Cardiac ventricle fibroblast (primary cell): ENCODE data around the genes LONRF3 and C1GALT1C1.

DNA sequence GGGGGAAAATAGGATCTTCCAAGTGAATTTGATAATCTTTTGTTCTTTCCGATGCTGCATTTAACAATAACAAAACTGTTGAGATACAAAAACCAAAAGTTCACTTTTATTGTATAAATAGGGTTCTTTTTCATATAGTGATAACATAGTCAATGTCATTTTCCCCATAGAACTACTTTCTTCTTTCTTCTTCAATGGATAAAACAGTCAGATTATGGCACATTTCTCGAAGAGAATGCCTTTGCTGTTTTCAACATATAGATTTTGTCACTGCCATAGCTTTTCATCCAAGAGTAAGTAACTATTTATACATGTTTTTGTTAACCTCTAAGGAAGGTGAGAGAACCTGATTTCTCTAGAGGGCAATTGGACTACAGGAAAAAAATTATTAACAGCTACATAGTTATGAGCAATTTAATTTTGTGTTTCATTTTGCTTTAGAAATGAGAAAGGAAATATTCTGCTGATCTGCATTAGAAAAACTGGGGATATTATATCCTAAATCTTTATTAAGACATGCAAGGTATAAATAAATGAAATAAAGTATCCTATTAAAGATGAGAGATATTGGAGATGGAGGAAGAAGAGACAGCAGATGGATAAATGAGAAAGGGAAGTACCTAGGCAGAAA lies 59.0 kb upstream of the DOCK11 start:
- RAMPAGE, long total RNA, result no peak

DNA sequence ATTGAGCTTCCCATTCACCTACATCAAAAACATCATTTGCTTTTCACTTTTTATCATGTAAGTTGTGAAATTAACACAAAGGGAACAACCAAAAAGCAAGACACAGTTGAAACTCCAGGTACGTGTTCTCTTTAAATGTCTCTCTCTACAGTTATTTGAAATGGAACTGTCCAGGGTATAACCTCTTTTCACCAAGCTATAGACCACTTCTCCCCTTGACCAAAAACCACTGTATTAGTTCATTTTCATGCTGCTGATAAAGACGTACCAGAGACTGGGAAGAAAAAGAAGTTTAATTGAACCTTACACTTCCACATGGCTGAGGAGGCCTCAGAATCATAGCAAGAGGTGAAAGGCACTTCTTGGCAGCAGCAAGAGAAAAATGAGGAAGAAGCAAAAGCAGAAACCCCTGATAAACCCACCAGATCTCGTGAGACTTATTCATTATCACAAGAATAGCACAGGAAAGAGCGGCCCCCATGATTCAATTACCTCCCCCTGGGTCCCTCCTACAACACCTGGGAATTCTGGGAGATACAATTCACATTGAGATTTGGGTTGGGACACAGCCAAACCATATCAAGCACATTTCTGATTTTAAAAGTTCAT lies 97.7 kb downstream of the DOCK11 start:
- RAMPAGE, long total RNA, result no peak

- RAMPAGE, long total RNA, result no peak
Measured at GRCh38 chrX:118634246-118634894, 93.0 kb upstream of the IL13RA1 start.

DNA sequence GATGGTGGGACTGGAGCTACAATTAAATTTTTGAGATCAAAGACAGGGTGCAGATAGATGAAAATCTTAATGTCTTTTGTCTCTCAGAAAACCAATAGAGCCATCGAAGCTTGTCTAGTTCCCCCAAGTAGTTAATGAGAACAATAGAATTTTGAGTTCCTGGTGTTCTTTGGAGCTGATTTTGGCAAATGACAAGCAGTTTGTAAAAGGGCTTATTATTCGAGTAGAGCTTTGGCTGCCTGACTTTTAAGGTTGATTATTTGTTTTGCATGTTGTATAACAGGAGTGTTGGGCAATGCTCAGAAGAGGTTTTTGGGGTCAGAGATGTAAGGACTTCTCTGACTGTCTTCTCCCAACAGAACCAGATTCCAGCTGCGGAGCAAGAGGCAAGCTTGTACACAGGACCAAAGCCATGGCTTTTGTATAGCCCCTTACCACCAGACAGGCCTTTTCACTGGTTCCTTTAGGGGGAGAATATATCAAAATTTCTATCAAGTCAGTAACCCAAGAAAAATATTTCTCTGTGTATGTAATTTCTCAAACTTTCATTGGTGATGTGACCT lies 30.0 kb downstream of the ZCCHC12 start:
- RAMPAGE, long total RNA, result no peak

GRCh38 chrX:118974299-118974798 lies at the start of gene LONRF3:
TSS of gene LONRF3 (plus strand) at chrX:118974618.
- RAMPAGE, long total RNA, result no peak

- RAMPAGE, long total RNA, result no peak
Measured at GRCh38 chrX:119015625-119016070, 41.2 kb downstream of the LONRF3 start.

DNA sequence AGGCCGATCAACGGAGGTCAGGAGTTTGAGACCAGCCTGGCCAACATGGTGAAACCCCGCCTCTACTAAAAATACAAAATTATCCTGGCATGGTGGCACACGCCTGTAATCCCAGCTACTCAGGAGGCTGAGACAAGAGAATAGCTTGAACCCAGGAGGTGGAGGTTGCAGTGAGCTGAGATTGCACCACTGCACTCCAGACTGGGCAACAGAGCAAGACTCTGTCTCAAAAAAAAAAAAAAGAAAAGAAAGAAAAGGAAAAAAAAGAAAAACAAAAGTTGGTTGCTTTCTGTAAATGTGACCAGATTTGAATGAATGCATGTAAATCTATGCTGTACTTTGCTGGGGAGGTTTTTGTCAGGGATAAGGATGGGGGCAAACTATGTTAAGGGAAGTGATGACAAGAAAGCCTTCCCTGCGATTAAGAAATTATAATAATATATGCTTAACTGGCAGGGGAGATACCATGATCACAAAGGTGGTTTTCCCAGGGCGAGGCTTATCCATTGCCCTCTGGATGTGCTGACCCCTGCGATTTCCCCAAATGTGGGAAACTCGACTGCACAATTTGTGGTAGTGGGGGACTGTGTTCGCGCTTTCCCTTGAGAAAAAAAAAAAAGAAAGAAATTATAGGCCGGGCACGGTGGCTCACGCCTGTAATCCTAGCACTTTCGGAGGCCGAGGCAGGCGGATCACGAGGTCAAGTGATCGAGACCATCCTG lies 24.3 kb downstream of the SLC25A43 start:
- RAMPAGE, long total RNA, result no peak

GRCh38 chrX:119583062-119584426 lies 9.2 kb downstream of the UBE2A start:
- RAMPAGE, long total RNA, result no peak

GRCh38 chrX:119605215-119606277 lies 31.2 kb downstream of the UBE2A start:
- RAMPAGE, long total RNA, result no peak

DNA sequence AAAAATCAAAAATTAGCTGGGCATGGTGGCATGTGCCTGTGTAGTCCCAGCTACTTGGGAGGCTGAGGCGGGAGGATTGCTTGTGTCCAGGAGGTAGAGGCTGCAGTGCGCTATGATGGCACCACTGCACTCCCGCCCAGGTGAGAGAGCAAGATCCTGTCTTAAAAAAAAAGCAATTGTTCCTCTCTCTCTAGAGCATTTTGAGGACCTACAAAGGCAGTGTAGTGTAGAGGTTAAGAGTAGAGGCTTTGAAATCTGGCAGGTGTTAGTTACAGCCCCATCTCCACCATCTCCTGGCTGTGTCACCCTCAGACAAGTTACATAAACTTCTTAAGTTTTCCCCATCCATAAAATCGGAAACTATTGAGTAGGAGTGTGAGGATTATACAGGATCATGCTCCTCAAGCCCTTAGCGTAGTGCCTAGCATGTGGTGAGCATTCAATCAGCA lies 16.3 kb downstream of the SEPTIN6 start:
- RAMPAGE, long total RNA, result no peak

DNA sequence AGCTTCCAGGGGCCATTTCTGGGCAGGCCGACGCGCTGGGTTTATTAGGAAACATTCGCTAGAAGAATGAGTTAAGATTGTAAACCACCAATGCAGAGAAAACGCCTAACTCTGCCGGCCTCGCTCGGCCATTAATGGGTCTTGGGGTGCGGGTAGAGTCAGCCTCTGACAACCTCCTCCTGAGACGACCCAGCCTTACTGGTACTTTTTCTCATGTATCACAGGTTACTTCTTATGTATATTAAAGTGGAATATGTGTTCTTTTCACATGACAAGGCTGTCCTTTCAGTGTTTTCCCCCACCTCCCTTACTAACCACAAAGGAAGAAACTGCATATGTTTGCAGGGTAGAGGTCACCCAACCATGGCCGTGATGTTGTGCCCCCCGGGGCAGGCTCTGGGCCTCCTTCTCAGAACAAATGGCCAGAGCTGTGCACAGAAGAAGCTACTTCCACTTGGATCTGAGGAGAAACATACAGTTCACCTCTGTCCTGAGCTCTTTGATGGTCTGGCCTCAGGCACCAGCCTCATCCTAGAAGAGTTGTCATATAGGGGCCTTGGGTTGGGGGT lies 1.6 kb downstream of the SOWAHD start:
- RAMPAGE, long total RNA, result no peak

- RAMPAGE, long total RNA, result no peak
Measured at GRCh38 chrX:119784968-119785952, 6.2 kb downstream of the RPL39 start.

DNA sequence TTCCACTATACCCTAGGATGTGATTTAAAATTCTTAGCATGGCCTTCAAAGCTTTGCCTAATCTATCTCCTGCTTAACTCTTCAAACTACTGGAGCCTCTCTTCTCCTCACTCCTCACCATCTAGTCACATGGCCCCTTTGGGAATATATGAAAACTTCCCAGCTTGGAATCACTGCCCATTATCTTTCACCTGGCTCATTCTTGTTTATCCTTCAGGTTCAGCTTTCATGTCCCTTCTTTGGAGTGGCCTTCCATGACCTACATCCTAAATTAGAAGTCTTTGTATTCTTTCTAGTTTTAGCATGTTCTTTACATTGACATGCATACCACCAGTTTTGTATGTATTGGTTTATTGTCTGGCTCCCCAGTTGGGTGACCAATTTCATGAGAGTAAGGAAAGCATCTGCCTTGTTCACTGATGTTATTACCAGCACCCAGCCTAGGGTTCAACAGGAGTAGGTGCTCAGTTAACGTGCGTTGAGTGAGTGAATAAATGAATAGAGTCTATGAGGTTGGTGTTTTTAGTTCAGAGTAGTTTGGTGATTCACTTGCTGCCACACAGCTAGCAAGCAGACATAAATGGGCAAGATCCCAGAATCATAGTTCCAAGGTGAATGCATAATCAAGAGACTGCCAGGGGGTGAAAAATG lies 41.4 kb downstream of the RHOXF2 start:
- RAMPAGE, long total RNA, result no peak

- RAMPAGE, long total RNA, result no peak
Measured at GRCh38 chrX:120309319-120309880, 1.9 kb downstream of the TMEM255A start.

DNA sequence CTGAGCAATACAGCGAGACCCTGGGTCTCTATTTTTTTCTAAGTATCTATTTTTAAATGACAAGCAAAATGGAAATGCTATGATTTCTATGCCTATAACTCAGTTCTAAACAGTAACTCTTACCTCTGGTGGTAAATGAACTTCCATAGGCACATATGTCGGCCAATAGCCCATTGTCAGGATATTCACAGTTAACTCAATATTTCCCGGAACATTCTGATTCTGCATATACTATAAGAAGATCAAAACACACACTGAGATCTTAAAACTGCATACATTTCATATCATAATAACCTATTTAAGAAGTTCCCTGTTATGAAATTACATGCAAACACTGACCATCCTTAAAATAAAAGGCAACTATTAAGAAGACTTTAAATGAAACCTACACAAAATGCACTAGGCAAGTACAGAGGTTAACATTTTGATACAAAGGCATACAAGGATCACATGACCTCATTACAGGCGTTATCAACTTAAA lies 23.9 kb downstream of the CUL4B start:
- RAMPAGE, long total RNA, result no peak

DNA sequence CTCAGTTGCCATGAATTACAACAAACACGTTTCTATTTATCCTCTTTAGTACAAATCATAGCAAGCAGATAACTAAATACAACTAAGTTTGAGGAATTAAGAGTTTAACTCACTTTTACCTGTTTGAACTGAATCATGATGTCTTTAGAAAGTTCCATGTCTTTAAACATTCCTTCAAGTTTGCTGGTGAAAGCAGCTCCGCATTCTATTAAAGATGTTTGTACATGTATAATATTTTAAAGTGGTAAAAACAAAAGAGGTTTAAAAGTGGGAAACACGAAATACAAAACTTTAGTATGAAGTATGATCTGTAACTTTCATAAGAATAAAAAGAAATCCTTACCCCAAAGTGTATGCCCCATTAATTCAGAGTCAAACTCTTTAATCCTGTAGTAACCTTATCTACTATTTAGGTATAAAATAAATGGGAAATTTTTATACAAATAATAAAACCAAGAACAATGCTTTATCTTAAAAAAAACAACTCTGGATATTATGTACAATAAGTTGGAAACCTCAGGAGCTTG lies 22.7 kb downstream of the CUL4B start:
- RAMPAGE, long total RNA, result no peak

DNA sequence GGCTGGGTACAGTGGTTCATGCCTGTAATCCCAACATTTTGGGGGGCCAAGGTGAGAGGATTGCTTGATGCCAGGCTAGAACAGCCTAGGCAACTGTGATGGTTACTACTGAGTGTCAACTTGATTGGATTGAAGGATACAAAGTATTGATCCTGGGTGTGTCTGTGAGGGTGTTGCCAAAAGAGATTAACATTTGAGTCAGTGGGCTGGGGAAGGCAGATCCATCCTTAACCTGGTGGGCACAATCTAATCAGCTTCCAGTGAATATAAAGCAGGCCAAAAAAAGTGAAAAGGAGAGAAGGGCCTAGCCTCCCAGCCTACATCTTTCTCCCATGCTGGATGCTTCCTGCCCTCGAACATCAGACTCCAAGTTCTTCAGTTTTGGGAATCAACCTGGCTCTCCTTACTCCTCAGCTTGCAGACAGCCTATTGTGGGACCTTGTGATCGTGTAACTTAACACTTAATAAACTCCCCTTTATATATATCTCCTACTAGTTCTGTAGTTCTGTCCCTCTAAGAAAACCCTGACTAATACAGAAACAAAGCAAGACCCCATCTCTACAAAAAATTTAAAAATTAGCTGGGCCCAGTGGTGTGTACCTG lies 13.1 kb downstream of the CUL4B start:
- RAMPAGE, long total RNA, result no peak

DNA sequence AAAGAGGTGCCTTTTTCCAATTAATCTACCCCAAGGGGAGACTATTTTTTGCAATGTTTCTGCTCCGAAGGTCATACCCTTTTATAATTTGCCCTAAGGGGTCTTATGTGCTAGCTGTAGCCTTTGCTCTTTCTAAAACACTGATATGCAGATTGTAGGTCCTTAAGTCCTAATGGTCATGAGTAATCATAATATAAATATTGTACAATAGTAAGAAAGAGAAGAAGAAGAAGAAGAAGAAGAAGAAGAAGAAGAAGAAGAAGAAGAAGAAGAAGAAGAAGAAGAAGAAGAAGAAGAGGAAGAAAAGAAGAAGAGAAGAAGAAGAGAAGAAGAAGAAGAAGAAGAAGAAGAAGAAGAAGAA lies 20.9 kb upstream of the CUL4B start:
- RAMPAGE, long total RNA, result no peak

DNA sequence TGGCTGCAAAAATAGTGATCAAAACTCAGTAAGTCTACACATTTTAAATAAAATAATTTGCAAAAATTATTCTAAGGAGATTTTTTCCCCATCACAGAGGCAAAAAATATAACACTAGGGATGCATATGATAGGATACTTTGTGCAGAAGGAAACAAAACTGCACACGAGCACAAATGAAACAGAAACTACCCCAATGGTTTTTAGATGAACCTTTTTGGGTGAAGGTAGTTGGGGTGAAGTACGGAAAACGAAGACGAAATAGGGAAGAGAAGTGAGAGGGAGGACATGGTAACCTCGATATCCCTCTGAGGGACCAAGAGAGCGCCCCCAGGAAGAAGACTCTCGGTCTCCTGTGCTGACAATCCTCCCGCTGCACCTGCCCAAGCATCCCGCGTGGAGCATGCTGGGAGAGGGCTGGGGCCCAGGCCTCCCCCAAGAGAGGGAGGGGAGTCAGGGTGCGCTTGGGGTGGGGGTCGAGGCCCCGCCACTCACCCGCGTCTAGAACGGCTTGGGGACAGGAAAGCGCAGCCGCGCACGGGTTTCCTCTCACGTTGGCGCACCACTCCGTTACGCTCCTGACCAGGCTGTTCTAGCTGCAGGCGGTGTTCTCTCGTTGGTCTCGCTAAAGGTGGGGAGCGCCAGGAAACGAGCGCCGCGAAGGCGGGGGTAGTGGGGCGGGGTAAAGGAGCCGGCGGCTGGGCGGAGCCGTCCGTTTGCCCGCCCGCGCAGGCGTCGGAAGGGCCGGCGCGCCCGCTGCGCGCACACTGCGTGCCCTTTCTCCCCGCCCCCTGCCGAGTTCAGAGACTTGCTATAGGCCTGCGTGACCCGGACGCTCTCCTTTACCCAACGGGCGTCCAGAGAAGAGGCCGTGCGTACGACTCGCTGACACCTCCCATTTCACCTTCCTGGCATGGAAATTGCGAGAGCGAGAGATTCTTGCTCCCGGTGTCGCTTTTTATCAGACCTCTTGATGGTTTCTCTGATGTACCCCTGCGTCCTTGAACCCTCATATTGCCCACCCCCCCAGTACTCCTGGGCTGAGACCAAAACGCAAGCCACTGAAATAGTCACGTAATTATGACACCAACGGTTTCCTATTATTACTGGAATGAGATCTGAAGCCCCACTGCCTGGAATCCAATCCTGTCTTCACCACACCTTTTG lies at the start of gene C1GALT1C1:
C1GALT1C1 (minus strand) TSS at position 632 of the 1,166 bp plus-strand sequence.
- RAMPAGE, long total RNA, result no peak

DNA sequence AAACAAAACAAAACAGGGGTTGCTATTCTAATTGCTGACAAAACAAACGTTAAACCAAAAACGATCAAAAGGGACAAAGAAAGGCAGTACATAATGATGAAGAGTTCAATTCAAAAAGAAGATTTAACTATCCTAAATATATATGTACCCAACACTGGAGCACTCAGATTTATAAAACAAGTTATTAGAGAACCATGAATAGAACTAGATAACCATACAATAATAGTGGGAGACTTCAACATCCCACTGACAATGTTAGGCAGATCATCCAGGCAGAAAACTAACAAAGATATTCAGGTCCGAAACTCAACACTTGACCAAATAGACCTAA lies 456.7 kb upstream of the GRIA3 start:
- RAMPAGE, long total RNA, result no peak